Gallbladder (tissue), 1 donor: ENCODE data around the genes COL6A1 and LSS.

GRCh38 chr21:45325169-45325534 lies 37.5 kb upstream of the POFUT2 start:
- PRO-cap, result no peak

- PRO-cap, result no peak
Observed at GRCh38 chr21:45454082-45454583, 49.2 kb downstream of the COL18A1 start.

- PRO-cap, result no peak
Observed at GRCh38 chr21:45457678-45458139, 52.7 kb downstream of the COL18A1 start.

GRCh38 chr21:45470841-45472120 lies 66.3 kb downstream of the COL18A1 start:
- PRO-cap, result bidirectional peak, plus-strand start at chr21:45471773, minus-strand start at chr21:45471595

- PRO-cap, result no peak
Observed at GRCh38 chr21:45485645-45486205, 56.5 kb downstream of the SLC19A1 start.

GRCh38 chr21:45527990-45528622 lies 14.1 kb downstream of the SLC19A1 start:
- PRO-cap, result no peak

DNA sequence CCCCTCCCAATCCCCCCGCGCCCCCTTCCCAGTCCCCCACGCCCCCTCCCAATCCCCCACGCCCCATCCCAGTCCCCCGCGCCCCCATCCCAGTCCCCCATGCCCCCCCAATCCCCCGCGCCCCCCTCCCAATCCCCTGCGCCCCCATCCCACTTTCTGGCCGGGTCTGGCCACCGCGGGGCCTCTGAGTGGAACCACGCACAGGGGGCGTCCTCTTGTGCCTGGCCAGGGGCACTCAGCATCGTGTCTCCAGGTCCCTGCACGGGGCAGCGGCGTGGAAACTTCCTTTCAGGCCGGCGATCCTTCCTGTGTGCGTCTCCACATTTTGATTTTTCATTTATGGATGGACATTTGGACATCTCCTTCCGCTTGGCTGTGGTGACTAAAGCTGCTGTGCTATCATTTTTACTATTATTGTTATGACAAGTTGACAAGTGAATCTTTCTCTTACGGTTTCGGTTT lies 12.2 kb upstream of the SLC19A1 start:
- PRO-cap, result no peak

DNA sequence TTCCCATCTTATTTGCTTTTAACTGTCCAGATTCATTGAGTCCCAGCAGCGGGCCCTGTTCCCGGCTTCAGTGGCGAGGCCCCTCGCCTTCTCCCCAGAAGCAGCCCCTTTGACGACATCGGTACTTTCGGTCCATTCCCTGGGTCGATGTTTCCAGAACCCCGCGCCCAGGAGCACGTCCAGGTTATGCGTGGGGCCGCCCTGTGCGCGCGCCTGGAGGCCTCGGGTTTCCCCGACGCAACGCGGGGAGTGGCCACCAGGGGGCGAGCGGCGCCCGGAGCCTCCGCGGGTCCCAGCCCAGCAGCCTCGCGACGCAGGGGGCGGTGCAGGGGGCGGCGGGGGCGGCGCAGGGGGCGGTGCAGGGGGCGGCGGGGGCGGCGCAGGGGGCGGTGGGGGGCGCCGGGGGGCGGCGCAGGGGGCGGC lies 12.6 kb upstream of the SLC19A1 start:
- PRO-cap, result bidirectional peak, plus-strand start at position 259 of the sequence, minus-strand start at position 251 of the sequence

DNA sequence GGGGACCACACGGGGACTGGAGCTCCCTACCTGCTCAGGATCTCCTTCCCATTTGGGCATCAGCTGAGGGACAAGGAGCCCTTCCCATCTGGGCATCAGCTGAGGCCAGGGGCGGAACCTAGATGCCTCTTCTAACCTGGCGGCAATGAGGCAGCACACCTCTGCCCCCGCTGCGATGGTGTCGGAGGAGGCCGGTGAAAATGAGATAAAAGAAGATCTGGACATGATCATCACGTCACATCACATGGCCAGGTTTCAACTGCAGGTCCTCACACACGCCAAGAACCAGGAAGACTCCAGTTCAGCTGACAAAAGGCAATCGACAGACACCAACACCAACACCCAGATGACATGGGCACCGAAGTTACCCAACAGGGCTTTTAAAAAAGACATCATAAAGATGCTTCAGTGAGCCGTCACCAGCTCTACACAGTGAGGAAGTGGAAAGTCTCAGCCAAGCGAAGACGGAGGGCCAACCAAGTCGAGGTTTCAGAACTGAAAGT lies 154.4 kb upstream of the COL6A1 start:
- PRO-cap, result no peak

GRCh38 chr21:45950707-45951203 lies 30.8 kb upstream of the COL6A1 start:
- PRO-cap, result no peak

GRCh38 chr21:45981637-45982005 lies at the start of gene COL6A1:
TSS of gene COL6A1 (plus strand) at chr21:45981770.
- PRO-cap, result bidirectional peak, plus-strand start at chr21:45981770, minus-strand start at chr21:45981527

- PRO-cap, result no peak
Observed at GRCh38 chr21:46004367-46004957, 22.9 kb downstream of the COL6A1 start.

DNA sequence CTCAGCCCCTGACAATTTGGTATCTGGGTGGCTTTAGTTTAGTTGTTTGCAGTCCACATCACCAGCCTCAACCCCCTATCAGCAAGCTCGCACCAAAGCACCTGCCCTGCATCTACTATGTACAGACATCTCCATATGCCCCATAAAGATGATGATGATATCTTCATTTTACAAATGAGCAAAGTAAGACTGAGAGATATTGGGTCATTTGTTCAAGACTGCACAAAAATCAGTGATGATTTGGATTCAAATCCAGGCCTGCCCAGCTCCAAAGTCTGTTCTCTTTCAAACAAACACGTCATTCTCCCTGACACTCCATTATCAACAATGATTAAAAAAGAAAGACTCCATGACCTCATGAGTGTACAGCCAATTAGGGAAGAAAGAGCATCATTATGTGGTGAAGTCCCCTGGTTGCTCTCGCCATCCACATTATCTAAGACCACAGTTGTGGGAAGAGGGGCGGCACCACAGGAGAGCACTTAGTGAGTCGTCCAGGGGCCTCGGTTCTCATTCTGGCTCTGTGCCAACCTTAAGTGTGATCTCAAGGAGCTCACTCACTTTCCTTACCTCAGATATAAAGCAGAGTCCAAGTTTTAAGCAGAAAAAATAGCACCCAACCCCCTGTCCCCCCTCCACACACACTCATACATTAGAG lies 47.5 kb downstream of the COL6A1 start:
- PRO-cap, result no peak

GRCh38 chr21:46064930-46065961 lies 32.7 kb upstream of the COL6A2 start:
- PRO-cap, result bidirectional peak, plus-strand start at chr21:46065660, minus-strand start at chr21:46065532

- PRO-cap, result no peak
Observed at GRCh38 chr21:46129597-46129845, 25.9 kb downstream of the FTCD start.

DNA sequence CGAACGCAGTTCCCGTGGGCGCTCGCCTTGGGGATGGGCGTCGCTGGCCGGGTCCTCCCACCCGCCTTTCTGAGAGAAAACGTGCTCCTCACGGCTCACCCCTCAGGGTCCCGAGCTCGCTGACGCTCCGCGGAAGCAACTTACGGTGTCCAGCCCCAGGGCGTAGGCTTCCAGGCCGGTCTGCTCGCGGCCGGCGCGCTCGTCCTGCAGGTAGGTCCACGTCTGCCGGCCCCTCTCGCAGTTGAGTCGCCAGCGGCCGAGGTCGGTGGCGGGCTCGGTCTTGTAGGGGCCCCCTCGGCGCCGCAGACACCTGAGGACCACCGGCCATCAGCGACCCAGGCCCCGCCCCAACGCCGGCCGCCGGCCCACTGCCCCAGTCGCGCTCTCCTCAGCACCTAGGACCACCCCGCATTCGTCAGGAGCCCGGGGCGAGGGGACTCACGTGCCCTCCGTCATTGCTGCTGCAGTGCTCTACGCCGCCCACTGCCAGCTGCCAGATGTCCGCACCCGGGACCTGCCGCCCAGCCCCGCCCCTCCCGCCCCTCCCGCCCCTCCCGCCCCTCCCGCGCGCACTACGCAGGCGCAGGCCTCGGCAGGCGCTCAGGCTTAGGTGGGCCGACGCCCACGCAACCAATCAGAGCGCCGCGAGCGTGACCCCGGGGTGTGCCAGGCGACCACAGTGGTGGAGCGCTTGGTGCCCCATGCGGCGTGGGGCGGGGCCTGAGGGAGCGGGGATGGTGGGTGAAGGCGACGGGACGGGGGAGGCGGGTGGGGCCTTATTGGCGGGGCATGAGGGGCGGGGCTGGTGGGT lies at the start of gene LSS:
Gene LSS, minus strand, starts transcription at position 485 of the 811 bp plus-strand sequence.
- PRO-cap, result unidirectional peak, minus-strand start at position 370 of the sequence; unidirectional peak, minus-strand start at position 485 of the sequence

DNA sequence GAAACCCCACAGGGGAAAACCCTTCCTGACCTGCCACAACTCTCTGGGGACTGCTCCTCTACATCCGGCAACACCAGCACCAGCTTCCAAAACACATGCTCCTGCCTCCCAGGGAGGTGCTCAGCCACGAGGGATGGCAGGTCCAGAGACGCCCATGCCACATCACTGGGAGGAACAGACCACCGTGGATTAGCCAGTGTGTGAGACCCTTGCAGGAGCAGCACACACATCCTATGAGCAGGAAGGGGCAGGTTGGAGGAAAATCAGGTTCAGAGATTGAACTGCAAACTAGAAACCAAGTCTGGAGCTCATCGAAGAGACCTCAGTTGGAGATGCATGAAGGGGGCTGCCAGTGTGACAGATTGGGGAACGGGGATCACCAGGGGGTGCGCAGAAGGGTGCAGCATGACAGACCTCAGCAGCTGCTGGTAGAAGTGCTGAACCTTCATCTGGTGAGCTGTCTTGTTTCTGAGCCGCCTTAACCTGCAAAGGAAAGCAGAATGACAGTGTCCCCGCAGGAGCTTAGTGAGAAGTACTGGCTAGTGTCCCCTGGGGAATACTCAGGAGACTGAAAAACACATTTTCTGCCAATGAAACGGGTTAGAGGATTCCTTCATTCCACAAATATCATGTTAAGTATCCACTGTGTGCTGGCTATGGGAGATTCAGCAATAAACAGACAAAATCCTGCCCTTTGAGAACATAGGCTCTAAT lies 25.9 kb upstream of the LSS start:
- PRO-cap, result no peak

GRCh38 chr21:46277319-46277861 lies 8.0 kb downstream of the MCM3AP start:
- PRO-cap, result no peak

GRCh38 chr21:46324584-46325603 lies 938 bp downstream of the PCNT start:
- PRO-cap, result bidirectional peak, plus-strand start at chr21:46324700, minus-strand start at chr21:46324478; unidirectional peak, plus-strand start at chr21:46324852; unidirectional peak, plus-strand start at chr21:46324895

GRCh38 chr21:46326032-46326600 lies 2.2 kb downstream of the PCNT start:
- PRO-cap, result no peak